Placental epithelial cell (primary cell): Measurements from ENCODE around the gene DNTTIP2.

GRCh38 chr1:93656082-93656858 is 25.4 kb downstream of the BCAR3 start:
- CAGE, long polyA plus RNA, result no peak

DNA sequence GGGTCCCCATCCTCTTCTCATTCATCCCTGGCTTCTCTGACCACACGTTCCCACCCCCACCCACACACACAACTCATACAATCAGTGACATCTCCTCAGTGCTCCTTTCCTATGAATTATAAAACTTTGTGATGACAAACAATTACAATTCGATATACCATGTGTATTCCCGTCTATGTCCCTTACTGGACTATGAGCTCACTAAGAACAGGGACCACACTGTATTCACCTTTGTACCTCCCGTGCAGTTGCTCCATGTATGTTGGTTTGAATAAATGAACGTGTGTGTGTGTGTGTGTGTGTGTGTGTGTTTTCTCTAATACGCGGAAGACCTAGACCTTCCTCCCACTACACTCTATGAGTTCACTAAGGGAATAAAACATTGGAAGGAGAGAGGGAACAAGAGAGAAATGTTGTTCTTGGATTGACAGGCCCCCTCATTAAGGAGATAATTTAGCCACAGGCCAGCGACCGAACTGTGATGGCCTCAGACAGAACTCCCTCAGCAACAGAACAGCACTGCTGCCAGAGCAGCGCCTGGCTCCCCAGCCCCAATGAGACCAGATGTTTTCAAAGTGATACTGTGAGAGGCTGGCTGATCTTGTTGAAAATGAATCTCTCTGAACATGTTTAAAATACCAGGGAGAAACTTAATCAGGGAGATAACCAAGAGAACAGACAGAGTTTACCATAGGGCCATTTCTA is 21.7 kb downstream of the BCAR3 start:
- CAGE, long polyA plus RNA, result no peak

- CAGE, long polyA plus RNA, result no peak
Measured at GRCh38 chr1:93693975-93694730, 12.5 kb upstream of the BCAR3 start.

DNA sequence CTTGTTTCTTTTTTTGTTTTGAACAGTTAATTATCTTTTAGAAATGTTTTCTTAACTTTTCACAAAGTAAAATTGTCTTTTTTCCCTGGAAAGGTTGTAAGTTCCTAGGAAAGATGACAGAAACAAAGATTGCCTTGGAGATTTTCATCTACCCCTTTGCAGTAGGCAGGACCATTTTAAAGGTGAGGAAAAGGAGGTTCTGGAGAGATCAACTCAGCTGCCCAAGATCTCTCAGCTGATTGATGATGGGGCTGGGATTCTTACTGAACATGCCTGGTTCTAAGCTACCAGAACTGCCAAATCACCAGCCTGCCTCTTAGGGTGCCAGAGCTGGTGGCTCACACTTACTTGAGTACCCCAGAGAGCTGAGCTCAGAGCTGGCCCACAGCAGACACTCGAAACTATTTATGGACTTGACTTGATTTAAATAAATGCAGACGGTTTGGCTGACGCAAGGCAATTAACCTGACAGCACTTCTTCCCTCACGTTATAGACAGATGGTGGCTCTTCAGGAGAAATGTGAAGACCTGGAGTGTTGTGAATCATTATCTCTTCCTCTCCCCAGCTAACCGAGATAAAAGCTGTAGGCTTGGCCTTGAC is 33.7 kb upstream of the BCAR3 start:
- CAGE, long polyA plus RNA, result no peak

- CAGE, long polyA plus RNA, result no peak
Measured at GRCh38 chr1:93722266-93723166, 40.9 kb upstream of the BCAR3 start.

DNA sequence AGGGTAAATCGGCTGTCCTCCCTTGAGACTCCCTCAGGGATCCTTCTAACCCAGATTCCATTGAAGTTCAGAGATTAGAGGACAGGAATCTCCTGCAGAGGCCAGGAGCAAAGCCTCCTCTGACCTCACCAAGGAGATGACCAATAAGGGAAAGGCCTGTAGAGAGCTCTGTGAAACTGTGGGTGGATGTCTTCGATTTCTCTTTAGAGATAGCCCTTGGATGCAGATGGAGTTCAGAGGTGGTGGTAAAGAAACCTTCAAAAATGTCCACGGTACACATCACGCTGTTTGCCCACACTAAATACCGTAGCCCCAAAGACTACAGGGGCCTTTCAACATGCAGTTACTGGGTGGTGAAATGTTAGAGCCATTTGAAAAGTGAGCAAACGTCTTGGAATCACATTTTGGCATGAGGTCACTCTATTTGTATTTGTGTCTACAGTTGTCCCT is 57.8 kb downstream of the DNTTIP2 start:
- CAGE, long polyA plus RNA, result no peak

- CAGE, long polyA plus RNA, result no peak
Measured at GRCh38 chr1:93847722-93848590, 31.1 kb downstream of the DNTTIP2 start.

GRCh38 chr1:93878440-93878833 is 569 bp downstream of the DNTTIP2 start:
- CAGE, long polyA plus RNA, result no peak

DNA sequence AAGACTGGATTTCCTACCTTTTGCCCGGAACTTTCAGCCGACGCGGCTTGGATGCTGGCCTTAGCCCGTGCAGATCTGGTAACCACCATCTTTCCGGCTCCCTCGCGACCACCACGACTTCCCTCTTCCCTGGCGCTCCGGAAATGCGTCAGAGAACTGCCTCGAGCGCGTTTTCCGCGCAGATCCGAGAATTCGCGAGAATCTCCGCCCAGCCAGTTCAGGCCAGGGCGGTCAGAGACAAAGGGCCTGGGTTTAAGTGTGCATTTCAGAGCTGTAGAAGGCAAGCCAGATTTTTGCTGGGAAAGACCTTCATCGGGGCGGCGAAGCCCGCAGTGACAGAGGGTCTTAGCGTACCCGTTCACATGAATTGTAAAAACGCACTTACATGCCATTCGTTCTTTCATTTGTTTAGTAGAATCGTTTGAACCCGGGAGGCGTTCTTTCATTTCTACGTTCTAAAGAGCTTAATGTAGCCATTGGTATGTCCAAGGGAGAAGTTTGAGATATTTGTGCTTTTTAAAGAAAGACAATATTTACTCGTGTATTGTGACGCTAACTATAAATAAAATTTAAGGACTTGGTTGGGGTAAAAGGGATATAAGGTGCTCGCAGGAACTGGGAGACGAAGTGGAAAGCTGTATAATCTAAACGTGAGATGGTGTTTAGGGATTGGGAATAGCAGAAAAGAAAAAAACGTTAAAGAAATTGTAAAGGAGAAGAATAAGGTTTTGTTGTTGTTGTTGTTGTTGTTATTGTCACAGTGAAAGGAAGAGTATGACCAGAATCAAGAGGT is at the start of gene DNTTIP2:
Gene DNTTIP2 (minus strand): TSS at position 147 of the 793 bp plus-strand sequence.
- CAGE, long polyA plus RNA, result no peak

DNA sequence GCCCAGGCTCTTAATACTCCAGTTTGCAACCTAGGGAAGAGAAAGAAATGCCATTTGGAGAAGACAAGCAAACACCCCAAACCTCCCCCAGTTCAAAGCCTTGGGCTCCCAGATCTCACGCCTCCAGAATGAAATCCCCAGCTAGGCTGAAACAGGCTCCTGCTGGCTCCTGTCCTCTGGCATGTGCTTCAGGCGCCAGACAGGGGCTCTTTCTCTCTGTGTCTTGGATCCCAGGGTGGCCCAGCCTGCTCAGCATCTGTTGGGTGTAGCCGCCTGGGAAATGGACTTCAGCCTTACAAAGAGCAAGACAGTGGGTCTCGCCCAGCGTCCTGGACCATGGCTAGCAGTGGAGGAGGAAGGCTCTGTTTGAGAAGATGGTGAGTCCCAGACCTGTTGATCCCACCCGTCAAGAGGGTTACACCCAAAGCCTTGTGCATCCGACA is 92.8 kb upstream of the GCLM start:
- CAGE, long polyA plus RNA, result no peak

GRCh38 chr1:94039936-94040413 is 81.0 kb downstream of the ABCA4 start:
- CAGE, long polyA plus RNA, result no peak

- CAGE, long polyA plus RNA, result no peak
Measured at GRCh38 chr1:94061459-94061762, 59.5 kb downstream of the ABCA4 start.

DNA sequence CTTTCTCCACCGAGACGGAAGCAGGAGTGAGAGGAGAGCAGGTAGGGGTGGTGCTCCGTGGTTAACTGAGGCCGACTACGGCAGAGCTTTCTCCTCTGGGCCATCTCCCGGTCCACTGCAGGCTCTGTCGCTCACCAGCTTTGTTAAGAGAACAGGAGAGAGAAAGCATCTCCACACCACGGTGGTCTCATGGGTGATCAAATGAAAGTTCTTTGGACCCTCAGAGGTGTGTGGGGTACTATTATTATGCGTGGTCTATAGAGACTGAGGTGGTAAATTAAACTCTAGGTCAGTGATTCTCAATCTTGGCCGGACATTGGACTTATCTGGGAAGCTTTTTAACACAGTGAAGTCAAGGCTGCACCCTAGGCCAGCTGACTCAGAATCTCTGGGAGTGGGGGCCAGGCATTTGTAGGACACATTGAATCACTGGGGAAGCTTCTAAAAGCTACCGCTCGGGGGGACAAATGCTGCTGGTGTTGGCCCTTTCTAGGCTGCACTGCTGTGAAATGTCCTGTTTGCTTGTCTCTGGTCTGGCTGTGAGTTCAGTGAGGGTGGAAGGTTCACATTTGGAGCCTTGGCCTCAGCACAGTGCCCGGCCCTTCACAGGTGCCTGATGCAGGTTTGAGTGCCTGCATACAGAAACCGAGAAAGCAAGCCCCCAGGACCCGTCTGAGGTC is 24.9 kb downstream of the ABCA4 start:
- CAGE, long polyA plus RNA, result no peak

GRCh38 chr1:94177435-94178434 is 56.8 kb upstream of the ABCA4 start:
- CAGE, long polyA plus RNA, result no peak

- CAGE, long polyA plus RNA, result no peak
Measured at GRCh38 chr1:94202331-94202858, 35.0 kb downstream of the ARHGAP29 start.

- CAGE, long polyA plus RNA, result no peak
Measured at GRCh38 chr1:94202859-94203492, 34.4 kb downstream of the ARHGAP29 start.

DNA sequence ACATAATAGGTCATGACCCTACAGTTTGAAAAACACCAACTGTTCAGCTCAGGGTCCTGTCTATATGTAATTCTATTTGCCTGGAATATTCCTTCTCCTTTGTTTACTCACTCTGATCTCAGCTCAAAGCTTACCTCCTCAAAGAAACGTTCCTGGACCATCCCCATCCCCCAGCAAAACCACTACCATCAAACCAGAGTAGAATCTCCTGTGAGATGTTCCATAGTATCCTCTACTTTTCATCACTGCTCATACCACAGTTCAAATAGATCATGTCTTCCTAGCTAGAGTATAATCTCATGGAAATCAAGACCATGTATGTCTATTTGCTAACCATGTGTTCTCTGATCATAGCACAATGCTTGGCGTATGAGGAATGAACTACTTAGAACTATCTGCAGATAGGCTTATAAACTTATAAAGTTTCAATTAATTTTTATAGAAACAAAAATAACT is 3.5 kb downstream of the ARHGAP29 start:
- CAGE, long polyA plus RNA, result no peak

- CAGE, long polyA plus RNA, result no peak
Measured at GRCh38 chr1:94246339-94247054, 9.1 kb upstream of the ARHGAP29 start.

- CAGE, long polyA plus RNA, result no peak
Measured at GRCh38 chr1:94298643-94299086, 61.3 kb upstream of the ARHGAP29 start.

DNA sequence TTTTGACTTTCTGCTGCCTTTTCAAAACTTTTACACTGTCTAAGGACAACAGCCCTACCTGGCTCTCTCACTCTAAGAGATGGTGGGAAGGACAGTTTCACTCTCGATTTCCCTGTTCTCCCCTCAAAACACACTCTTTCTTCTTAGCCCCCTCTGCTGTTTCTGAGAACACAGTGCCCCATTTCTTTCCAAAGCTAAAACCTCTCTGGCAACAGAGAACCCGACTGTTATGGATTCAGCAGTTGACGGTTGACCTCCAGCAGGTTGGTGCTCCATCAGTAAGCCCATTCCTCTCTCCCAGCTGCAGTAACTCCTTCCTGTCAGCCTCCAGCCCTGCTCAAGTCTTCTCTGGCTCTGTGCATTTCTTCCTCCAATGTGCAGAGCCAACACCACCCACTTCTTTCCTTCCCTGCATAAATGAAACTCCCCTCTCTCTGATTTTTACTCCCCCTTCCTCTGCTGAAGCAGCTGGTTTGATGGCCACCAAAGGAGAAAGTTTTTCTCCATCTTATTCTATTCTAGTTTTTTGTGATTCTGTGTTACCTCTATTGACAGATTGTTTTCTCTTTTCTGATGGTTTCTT is 88.1 kb upstream of the ABCD3 start:
- CAGE, long polyA plus RNA, result no peak